Brain (tissue), 1 donor: ENCODE results near the genes FAM120AOS and PTPDC1.

GRCh38 chr9:92666006-92666299, 4.0 kb downstream of the IPPK start:
- RRBS: no CpG with 5 or more reads among the region's 2 CpGs

GRCh38 chr9:92728873-92729945, 35.4 kb downstream of the BICD2 start:
- RRBS: 3% methylated on average over 3 of the region's 24 CpGs

- RRBS: 2% methylated on average over 24 of the region's 47 CpGs
Measured at GRCh38 chr9:92763660-92764407, 799 bp downstream of the BICD2 start.

GRCh38 chr9:92789705-92790094, 25.1 kb upstream of the BICD2 start:
- RRBS: no CpG with 5 or more reads among the region's 7 CpGs

- RRBS: no CpG with 5 or more reads among the region's 6 CpGs
Measured at GRCh38 chr9:93013655-93014025, 44.9 kb upstream of the SUSD3 start.

- RRBS: no CpG with 5 or more reads among the region's 4 CpGs
Measured at GRCh38 chr9:93049588-93049927, 8.9 kb upstream of the SUSD3 start.

GRCh38 chr9:93086561-93087088, 9.4 kb upstream of the CARD19 start:
- RRBS: no CpG with 5 or more reads among the region's 5 CpGs

- RRBS: 50% methylated on average over 2 of the region's 22 CpGs
Measured at GRCh38 chr9:93130890-93131948, 2.8 kb downstream of the NINJ1 start.

DNA sequence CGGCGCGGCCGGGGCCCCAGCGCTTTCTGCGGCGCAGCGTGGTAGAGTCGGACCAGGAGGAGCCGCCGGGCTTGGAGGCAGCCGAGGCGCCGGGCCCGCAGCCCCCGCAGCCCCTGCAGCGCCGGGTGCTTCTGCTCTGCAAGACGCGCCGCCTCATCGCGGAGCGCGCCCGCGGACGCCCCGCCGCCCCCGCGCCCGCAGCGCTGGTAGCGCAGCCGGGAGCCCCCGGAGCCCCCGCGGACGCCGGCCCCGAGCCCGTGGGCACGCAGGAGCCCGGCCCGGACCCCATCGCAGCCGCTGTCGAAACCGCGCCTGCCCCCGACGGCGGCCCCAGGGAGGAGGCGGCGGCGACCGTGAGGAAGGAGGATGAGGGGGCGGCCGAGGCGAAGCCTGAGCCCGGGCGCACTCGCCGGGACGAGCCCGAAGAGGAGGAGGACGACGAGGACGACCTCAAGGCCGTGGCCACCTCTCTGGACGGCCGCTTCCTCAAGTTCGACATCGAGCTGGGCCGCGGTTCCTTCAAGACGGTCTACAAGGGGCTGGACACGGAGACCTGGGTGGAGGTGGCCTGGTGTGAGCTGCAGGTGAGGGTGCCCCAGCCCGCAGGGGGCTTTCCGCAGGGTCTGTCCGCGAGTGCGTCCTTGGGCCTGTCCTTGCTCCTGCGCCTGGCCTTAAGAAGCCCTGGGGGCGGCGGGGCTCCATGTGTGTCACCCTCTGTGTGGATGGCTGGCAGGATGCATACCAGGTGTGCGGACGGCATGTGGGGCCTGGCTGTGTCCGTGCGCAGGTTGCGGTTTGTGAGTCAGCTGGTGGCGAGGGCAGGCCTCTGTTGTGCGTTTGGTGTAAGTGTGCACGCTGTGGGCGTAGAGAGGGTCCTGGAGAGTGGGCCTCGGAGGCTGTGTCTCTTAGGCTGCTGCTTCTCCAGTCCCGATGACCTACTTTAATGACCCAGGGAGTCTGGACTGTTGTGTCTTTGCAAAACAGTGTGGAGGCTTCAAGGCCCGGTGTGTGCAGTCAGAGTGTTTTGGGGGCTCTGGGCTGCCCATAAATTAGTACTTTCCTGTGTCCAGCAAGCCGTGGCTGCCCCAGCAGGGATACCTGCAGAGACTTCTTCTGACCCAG, 1.4 kb downstream of the WNK2 start:
- RRBS: 6% methylated on average over 22 of the region's 100 CpGs

DNA sequence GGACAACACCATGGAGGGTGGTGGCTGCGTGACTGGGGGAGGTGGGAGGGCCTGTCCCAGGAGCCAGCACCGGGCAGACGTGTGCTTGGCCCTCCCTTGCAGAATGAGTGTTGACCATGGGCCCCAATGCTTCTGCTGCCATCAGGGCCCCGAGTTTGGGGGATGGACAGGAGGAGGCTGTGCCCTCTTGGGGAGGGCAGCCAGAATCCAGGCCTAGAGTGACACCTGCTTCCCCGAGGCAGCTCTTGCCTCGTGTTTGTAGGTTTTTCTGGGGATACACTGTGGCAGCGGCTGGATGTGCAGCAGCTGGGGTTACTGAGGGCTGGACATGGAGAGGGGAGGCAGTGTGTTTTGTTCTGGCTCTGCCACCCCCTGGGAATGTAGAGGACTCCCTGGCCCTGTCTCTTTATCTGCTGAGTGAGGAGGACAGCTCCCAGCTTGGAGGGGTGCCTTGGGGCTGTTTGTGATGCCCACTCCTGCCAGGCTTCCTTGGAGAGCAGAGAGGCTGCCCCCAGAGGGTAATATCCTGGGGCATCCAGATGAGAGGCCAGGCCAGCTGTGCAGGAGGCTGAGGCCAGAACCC, 22.7 kb downstream of the WNK2 start:
- RRBS: no CpG with 5 or more reads among the region's 7 CpGs

DNA sequence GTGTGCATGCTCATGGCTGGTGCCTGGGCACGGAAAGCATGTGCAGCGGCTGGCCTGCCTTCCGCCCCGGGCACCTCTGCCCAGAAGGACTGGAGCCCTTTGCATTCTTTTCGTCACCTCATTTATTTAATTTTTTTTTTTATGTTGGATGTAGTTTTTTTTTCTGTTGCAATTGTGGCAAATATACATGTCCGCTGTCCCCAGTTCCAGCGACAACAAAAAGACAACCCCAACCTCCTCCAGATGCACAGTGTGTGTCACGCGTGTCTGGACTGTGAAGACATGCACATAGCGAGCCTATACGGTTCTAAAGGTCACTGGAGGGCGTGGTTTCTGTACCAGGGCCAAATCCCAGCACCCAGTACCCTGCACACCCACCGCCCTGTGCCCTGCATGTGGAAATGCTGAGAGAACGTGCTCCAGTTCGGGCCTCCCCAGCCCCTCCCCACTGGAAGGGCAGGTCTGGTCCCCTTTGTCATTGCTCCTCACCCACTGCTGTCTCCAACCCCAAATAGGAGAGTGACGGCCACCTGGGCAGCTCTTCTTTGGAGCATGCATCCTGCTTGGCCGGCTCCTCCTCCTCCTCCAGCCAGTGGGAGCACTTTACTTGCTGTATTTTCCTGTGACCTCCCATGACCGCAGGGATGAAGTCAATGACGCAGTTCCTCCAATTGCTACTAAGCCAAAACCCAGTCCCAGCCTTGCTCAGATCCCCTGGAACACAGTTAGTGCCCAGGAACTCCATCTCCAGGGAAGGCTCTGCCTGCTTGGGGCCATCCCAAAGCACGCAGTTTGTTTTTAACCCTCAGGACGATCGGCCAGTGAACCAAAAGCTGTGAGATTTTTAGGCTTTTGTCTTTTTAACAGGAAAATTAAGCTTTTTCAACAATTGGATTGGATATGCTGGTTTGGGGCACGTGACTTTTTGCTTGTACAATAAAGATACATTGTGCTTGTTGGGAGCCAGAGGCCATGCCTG, 116.7 kb downstream of the WNK2 start:
- RRBS: no CpG with 5 or more reads among the region's 23 CpGs

- RRBS: no CpG with 5 or more reads among the region's 32 CpGs
Measured at GRCh38 chr9:93307569-93308435, 123.9 kb downstream of the WNK2 start.

DNA sequence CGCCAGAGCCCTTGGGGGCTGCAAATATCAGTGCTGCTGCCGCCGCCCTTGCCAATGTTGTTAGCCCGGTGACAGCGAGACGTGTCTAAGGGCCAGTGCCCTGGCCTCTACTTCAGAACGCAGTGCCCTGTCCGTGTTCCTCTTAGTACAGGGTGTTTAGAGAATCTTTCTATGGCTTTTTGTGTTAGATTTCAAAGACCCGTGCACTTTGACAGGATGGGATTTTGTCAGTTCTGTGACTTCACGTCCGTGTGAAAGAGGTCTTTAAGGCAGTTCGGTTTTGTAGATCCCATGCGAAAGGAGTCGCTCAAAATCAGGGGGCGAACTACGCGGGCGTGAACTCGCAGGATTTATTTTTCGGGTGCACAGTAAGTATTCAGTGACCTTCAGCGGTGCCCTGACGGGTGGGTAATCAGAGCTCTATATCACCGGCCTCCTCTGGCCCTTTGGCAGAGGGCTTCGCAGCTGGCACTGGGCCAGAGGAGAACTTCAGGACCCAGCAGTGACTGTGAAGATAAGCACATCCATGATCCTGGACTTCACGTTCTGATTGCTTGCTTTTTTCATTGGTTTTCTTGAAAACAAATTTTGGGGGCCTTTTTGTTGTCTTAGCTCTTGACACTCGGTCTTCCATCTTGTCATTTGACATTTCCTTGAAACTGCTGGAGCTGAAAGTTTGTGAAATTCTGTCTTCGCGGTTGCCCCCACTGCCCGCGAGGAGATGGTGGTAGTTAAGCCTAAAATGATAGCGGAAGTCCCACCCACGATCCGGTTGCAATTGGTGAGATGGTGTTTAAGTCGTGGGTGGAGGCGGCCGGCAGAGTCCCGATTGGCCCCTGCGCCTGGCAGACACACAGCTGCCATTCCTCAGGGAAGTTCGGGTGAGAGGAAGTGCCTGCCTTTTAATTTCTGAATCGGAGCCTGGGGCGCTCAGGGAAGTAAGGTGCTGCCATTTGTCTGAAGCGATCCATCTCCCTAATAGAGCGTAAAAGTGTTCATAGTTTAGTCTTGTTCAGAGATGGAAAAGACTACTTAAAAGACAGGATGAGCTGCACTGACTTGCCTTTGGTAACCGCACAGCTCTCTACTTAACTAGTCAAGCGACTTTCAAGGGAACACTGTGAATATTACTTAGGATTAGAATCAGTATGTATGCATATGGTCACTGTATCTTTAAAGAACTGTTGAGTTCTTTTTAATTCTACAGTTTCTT, at the start of gene FAM120AOS:
Gene FAM120AOS (minus strand): TSS at position 739 of the 1,213 bp plus-strand sequence.
- RRBS: 0% methylated on average over 1 of the region's 45 CpGs

GRCh38 chr9:93515867-93516282, 60.5 kb upstream of the PHF2 start:
- RRBS: no CpG with 5 or more reads among the region's 28 CpGs

- RRBS: no CpG with 5 or more reads among the region's 14 CpGs
Measured at GRCh38 chr9:93557529-93558220, 18.7 kb upstream of the PHF2 start.

GRCh38 chr9:93600264-93600727, 23.9 kb downstream of the PHF2 start:
- RRBS: no CpG with 5 or more reads among the region's 4 CpGs

DNA sequence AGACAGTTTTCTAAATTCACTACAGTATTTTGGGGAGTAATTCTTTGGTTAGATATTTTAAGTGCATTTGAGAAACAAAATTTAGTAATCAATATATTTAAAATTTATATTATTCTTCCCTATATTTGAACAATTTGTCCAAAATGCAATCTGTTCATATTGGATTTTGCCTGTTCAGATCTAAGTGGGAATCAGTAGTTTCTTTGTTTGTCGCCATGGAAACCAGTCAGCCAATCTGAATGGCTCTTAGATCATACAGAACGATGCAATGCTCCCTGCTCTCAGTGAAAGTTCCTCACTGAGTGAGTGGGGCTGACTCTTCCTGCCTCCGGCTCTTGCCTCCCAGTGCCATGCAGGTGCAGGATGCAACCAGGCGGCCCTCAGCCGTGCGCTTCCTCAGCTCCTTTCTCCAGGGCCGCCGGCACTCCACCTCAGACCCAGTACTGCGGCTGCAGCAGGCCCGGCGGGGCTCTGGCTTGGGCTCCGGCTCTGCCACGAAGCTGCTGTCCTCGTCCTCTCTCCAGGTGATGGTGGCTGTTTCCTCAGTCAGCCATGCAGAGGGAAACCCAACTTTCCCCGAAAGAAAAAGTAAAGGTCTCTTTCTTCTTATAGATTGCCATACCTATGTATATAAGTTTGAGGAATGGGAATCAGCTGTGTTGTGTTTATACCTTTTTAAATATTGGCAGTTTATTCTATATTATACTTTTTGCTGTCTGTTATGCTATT, at the start of gene PTPDC1:
Gene PTPDC1 (plus strand): TSS at position 284 of the 729 bp plus-strand sequence.
- RRBS: 9% methylated on average over 7 of the region's 15 CpGs

DNA sequence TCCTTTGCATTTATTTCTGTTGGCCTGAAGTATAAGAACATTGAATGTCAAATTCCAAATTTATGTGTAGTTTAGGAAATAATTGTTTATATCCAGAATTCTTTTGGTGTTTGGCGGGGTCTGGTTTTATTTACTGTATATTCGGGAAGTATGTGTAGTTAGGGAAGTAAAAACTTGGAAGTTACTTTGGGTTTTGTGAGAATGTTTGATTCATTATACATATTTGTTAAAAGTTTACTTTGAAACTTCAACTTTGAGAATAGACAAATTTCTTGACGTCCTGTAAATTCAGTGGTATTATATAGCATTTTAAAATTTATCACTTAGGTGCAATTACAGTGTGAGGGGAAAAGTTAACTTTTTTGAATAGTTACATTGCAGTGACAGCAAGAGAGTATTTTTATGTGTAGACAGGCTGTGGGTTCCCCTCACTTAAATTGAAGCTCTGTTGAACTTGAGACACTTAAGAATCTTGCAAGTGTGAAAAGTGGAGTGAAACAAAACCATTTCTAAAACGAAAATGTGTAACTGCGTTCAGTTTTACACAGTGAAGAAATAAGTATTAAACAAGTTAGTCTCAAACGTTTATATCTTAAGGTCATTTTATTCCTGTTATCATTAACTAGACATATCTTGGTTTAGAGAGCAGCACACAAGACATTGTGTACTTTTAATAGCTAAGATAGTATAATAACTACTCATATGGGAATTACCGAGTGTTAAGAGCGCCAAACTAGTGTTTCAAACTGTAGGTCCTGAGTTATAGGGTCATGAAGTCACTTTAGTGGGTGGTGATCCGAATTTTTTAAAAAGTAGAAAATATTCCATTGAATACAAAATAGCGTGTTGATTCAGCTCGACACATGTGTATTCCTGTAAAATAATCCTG, 83.5 kb downstream of the PTPDC1 start:
- RRBS: no CpG with 5 or more reads among the region's 11 CpGs

DNA sequence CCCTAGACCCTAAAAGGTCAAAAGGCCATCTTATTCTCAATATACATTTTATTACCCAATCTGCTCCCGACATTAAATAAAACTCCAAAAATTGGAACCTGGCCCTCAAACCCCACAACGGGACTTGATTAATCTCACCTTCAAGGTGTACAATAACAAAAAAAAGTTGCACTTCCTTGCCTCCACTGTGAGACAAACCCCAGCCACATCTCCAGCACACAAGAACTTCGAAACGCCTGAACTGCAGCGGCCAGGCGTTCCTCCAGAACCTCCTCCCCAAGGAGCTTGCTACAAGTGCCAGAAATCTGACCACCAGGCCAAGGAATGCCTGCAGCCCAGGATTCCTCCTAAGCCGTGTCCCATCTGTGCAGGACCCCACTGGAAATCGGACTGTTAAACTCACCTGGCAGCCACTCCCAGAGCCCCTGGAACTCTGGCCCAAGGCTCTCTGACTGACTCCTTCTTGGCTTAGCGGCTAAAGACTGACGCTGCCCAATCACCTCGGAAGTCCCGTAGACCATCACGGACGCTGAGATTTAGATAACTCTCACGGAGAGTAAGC, 51.7 kb downstream of the FBP2 start:
- RRBS: no CpG with 5 or more reads among the region's 15 CpGs

GRCh38 chr9:94761611-94761941, 35.1 kb downstream of the AOPEP start:
- RRBS: no CpG with 5 or more reads among the region's 2 CpGs